Melanocyte of skin (primary cell): ENCODE results near the genes SHMT1 and TBC1D28.

DNA sequence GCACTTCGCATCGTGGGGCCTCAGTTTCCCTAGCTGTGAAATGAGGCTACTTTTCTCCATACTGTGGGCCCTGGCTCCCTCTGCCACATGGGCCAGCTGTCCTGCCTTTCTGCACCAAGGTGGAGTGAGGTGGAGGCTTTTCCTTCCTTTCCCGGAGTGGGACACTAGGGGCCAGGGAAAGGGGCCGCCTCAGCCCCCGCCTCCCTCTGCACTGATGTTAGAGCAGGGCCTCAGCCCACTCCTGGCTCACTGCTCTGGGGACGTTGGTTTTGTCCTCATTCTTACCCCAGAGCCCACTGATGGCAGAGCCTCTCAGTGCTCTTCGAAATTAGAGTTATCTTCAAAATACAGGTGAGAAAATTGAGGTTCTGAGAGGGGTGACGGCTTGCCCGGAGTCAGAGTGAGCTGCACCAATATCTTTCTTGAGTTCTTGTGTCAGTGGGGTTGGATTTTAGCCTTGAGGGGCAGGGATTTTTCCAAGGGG, 1.2 kb downstream of the LLGL1 start:
- CAGE, long polyA plus RNA, 2 experiments: no peak in any of the 2 experiments

- CAGE, long polyA plus RNA, 2 experiments: no peak in any of the 2 experiments
These were observed 10.2 kb downstream of the LLGL1 start for GRCh38 chr17:18235434-18236229.

GRCh38 chr17:18246688-18247619, 11.6 kb downstream of the FLII start:
- CAGE, long polyA plus RNA, 2 experiments: no peak in any of the 2 experiments

- CAGE, long polyA plus RNA, 2 experiments: no peak in any of the 2 experiments
These were observed 1.3 kb downstream of the FLII start for GRCh38 chr17:18257013-18257827.

DNA sequence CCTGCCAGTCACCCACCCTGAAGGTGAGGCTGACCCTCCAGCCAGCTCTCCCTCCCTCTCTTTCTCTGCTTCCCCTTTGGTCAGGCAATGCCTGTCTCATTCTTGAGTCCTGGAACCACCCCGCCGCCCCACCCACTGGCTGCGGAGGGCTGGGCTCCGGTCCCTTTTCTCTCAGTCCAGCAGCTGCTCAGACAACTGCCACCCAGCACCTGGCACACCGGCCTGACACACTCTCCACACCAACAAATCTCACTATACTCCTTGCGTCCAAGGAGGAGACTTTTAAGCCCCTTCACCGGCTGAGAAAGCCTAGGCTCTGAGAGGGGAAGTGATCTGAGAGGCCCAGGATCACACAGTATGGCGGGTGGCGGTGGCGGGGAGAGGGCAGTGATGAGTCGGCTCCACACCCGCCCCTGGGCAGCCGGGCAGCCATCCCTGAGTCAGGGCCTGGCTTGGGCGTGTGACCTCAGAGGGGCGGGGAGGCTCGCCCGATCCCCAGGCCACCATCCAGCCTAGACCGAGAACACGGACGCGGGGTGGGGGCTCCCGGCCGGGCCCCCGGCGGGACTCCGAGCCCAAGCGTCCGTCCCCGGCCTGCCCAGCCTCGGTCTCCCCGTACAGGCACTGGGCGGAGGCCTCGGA, 589 bp downstream of the FLII start:
- CAGE, long polyA plus RNA, 2 experiments: no peak in any of the 2 experiments

- CAGE, long polyA plus RNA, 2 experiments: no peak in any of the 2 experiments
These were observed 752 bp downstream of the MIEF2 start for GRCh38 chr17:18261206-18261621.

DNA sequence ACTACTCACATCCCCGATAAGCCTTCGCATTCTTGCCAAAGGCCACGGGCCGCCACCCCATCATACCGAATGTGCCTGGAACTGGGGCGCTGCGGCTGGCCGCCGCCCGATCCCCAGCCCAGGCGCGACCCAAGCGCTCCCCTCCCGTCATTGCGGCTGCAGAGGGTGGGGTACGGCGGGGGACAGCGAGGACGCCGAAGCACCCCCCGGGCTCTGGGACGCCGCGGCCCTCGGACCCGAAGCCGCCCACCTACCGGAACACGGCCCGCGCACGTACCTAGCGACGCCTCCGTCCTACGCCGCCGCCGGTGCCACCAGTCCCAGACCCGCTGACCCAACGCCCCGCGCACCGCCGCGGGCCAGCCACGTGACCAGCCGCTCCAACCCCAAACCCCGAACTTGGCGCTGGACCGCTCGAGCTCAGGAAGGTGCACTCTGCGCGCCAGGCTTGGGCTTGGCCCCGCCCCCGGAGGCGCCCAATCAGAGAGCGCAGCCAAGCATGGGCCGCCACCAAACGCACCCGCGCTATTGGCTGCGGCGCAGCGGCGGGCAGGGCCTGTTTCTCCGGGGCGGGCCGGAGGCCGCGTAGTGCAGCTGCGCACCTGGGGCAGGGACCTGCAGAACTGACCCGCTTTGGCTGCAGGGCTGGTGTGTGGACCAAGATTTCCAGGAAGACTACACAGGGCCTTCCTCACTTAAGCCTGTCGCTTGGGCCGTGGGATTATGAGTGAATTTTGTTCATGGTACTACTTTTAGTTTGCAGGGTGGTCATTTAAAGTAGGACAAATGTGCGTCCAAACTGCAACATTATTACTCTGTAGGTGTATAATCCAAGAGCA, at the start of gene SHMT1:
TSS of gene SHMT1 (minus strand) at position 456 of the 839 bp plus-strand sequence.
- CAGE, long polyA plus RNA, 2 experiments: no peak in any of the 2 experiments

DNA sequence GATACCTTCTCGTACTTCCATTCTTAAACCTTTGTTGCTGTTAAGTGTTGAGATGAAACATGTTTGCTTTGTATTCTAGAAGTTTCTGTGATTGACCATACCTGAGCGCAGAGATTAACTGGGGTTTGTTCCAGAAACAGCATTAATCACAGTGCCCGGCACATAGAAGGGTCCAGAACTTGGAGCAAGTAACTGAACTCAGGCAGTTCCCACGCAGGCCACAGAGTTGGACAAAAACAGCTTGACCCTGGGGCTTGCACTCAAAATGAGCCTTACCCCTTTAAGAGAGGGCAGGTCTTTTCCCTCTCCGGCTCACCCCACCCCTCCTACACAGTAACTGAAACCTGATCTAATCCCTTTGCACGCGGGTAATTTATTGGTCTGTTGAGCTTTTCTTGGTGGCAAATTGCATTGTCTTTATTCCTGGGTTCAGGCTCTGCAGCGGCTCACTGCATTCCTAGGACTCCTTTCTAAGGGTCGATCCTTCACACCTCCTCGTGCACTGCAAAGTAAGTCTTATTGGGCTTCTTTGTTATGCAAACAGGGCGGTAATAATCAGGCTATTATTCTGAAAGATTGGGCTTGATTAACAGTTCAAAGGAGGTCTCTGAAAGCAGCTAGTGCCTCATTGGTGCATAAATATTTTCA, 74.8 kb downstream of the TBC1D28 start:
- CAGE, long polyA plus RNA, 2 experiments: no peak in any of the 2 experiments

- CAGE, long polyA plus RNA, 2 experiments: no peak in any of the 2 experiments
These were observed 18.8 kb downstream of the TBC1D28 start for GRCh38 chr17:18624934-18626188.

- CAGE, long polyA plus RNA, 2 experiments: no peak in any of the 2 experiments
These were observed at the start of gene TBC1D28 for GRCh38 chr17:18644329-18644707. Gene TBC1D28 (minus strand): TSS chr17:18644391.

- CAGE, long polyA plus RNA, 2 experiments: no peak in any of the 2 experiments
These were observed 35.1 kb upstream of the SLC5A10 start for GRCh38 chr17:18916443-18917690.

DNA sequence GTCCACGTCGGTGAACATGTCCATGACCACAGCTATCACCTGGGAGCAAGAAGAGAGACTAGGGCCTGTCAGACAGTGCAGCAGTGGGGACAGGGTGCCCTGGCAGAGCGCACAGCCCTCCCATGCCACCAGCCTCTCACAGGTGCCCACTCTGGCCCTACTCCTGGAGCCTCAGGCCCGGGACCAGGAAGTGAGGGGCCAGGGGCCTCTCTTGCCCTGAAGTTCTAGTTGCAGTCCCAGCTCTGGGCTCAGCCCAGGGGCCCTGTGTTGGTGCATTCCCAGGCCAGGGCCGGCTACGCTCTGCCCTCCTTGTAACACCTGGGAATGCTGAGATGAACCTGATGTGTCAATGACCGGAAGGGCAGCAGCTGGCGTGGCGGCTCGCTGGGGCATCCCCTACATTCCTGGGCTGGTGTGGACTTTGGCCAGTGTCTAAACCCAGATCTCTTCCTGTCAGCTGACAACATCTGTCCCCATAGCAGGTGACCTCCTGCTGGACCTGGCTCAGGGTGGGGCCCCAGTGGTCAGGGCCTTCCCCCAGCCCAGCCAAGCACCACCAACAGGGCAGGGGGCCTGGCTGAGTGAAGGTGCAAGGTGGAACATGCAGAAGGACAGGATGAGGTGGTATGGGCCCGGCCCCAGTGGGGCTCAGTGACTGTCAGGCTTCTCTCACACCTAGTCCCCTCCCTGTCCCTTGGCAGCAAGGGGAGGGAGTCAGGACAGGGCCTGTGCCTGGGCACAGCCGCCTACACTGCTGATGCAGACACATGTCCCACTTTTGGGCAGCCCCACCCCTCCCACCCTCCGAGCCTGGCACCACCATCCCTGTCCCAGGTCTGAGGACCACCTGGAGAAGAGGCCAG, 16.0 kb downstream of the FAM83G start:
- CAGE, long polyA plus RNA, 2 experiments: no peak in any of the 2 experiments

DNA sequence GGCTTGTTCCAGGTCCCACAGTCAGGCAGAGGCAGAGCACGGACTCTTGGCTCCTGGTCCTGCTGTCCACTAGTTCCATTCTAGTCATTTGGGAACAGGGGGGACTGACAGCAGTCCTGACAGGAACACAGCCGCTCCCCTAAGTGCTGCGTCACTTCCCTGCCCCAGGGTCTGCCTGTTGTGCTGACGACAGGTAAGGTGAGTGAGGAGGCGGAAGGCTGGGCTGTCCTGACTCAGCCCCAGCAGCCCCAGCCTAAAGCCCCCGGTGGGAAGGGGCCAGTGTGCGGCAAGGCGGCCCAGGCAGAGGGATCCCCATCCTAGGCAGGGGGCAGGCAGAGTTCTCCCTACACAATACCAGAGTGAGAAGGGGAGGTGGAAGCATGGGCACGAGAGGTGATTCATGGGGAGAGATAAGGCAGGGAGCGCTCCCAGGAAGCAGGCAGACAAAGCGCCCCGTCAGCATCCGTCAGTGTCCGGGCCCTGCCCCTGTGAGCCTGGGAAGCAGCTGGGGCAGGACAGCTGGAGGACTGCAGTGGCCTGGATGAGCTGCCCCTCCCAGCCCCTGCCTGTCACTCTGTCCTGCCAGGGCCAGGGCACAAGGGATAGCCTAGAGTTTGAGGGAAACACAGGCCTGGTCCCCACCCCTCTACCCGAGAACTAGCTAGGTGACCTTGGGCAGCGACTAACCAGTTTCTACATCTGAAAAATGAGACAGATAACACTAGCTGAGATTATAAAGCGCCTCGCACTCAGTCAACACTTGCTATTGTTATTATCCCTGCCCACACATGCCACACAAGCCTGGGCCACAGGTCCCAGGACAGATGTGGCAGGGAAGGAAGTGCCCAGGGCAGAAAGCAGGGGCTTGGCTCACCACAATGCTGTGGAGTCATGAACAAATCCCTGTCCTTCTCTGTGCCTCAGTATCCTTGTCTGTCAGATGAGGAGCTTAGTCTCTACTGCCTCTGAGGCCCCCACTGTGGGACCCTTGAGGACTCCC, 3.9 kb downstream of the FAM83G start:
- CAGE, long polyA plus RNA, 2 experiments: no peak in any of the 2 experiments

DNA sequence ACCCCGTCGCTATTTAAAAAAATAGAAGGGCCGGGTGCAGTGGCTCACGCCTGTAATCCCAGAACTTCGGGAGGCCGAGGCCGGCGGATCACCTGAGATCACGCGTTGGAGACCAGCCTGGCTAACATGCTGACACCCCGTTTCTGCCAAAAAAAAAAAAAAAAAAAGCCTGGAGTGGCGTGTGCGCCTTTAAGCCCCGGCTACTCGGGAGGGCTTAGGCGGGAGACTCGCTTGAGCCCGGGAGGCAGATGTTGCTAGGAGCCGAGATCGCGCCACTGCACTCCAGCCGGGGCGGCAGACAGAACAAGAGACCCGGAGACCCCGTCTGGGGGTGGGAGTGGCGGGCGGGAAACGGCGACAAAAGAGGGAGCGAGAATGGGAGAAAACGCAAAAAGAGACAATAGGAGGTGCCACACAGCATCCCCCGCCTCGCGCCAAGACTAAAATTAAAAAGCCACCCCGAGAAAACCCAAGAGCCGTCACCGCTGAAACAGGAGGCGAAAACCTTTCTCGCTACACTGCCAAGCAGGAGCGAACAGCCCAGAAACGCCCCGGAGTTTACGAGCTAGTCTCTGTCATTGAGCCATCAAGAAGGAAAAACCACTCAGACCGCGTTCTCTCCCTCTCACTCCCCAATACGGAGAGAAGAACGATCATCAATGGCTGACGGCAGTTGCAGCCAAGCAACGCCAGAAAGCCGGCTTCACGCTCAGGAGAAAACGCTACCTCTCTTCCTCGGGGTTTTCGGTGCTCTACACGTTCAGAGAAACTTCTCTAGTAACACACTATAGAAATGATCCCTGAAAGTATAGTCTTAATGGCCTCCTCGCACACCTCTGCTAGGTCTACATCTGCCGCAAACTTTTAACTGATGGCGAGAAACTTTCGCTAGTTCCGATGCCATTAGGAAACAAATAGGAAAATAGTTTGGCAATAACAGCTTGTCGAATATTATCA, 16.8 kb upstream of the GRAP start:
- CAGE, long polyA plus RNA, 2 experiments: no peak in any of the 2 experiments

DNA sequence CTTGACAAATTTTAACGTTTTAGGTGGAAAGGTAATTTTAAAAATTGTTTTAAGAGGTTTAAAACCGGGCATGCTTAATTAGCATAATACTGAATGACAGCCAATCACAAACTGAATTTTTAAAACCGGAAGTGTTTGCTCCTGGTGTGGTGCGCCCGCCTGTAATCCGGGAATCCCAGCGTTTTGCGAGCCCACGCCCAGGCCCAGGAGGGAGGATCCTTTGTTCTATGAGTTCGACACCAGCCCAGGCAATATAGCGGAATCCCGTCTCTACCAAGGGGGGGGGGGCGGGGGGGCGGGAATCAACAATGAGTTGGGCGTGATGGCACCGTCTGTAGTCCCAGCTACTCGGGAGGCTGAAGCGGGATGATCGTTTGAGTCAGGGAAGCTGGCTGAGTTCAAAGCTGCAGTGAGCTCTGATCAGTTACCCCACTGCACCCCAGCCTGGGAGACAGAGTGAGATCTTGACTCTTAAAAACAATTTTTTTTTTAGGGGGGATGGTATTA, 17.6 kb upstream of the GRAP start:
- CAGE, long polyA plus RNA, 2 experiments: no peak in any of the 2 experiments

DNA sequence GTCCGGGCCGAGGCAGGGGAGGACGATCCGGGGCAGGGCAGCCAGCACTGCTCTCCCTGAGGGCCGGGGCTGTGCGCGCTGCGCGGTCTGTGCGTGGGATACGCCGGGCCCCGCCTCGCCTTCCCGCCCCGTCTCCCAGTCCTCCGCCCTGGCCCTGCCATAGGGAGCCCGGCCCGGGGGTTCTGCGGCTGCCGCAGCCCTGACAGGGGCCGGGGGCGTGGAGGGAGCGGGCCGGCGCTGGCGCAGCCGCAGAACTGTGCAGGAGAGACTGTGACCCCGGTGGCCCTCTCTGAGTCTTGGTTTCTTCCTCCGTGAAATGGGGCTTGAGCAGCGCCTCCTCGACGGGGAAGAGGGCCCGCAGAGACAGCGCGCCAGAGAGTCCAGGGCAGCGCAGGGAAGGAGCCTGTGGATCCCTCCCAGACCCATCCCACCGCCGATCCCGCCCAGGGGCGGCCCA, 38.5 kb upstream of the GRAPL start:
- CAGE, long polyA plus RNA, 2 experiments: no peak in any of the 2 experiments

GRCh38 chr17:19248079-19248478, 10.9 kb downstream of the EPN2 start:
- CAGE, long polyA plus RNA, 2 experiments: no peak in any of the 2 experiments

DNA sequence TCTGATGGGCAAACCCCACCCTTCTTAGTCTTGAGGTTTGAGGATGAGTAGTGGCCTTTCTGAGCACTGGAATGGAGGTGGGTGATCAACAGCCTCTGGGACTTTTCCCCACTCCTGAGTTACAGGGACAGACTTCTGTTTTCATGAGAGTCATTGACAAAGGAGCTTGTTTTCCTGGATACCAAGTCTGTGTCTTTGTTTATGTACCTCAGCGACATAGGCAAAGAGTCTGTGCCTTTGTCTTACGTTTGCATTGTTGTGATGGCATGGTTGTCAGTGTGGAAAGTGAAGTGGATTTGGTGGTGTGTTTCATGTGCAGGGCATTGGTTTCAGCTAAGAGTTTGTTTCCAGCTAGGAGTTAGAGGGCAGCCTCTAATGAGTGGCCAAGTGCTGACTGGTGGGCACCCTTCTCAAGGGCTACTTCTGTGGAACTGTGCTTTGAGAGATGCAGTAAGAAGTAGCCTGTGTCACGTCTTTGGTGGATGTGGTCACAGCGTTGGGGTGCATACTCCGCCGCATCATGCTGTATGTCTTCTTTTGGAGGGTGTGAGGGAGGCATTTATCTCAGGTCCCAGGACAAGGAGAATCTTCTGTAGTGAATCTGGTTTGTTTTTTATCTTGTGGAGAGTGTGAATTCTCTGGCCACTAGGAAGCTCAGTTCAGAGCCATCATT, 17.6 kb downstream of the EPN2 start:
- CAGE, long polyA plus RNA, 2 experiments: no peak in any of the 2 experiments

DNA sequence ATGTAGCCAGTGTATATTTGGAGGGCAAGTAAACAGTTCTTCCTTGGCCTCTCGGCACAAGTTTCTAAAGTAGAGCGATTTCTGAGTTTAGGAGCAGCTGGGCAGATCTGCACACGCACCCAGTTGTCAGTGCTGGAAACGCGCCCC, 26.6 kb downstream of the EPN2 start:
- CAGE, long polyA plus RNA, 2 experiments: no peak in any of the 2 experiments

- CAGE, long polyA plus RNA, 2 experiments: no peak in any of the 2 experiments
These were observed 58.4 kb downstream of the B9D1 start for GRCh38 chr17:19303999-19304668.